ENCODE results near the gene SPRTN.

GRCh38 chr1:228410341-228410810 lies 3.7 kb upstream of the TRIM11 start:
- RRBS: no CpG with 5 or more reads among the region's 8 CpGs

DNA sequence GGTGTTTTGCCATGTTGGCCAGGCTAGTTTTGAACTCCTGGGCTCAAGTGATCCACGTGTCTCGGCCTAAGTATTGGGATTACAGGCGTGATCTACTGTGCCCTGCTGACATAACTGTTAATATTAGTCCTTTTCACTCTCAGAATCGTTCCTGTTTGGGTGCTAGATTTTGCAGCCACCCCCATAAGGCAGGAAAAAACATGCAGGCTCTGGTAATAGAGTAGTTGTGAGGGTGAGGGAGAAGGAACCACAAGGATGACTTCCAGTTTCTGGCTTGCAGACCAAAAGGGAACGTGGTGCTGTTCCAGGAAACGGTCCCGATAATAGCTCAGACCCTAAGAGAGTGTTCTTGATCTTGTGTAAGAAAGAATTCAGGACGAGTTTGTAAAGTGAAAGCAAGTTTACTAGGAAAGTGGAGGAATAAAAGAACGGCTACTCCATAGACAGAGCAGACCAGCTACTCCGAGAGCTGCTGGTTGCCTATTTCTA lies 50.7 kb upstream of the RHOU start:
- RRBS: no CpG with 5 or more reads among the region's 10 CpGs

DNA sequence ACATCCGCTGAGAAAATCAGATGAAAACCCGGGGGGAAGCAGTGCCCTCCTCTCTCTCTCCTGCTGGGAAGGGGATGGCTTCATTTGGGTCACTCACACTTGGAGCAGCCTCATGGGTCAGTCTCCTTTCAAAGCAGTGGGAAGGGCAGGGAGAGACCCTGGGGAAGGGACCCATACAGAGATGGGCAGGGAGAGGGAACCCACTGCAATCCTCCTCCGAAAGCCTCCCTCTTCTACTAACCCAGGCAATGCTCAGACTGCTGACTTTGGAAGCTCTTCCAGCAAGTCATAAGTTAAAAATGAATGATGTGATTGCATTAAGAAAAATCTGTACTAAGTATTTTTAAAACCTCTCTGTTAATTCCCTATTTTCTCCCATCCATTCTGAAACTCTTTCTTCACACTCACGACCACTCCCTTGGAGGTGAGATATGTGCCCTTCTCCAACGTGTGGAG lies 185.2 kb downstream of the RHOU start:
- RRBS: no CpG with 5 or more reads among the region's 5 CpGs

DNA sequence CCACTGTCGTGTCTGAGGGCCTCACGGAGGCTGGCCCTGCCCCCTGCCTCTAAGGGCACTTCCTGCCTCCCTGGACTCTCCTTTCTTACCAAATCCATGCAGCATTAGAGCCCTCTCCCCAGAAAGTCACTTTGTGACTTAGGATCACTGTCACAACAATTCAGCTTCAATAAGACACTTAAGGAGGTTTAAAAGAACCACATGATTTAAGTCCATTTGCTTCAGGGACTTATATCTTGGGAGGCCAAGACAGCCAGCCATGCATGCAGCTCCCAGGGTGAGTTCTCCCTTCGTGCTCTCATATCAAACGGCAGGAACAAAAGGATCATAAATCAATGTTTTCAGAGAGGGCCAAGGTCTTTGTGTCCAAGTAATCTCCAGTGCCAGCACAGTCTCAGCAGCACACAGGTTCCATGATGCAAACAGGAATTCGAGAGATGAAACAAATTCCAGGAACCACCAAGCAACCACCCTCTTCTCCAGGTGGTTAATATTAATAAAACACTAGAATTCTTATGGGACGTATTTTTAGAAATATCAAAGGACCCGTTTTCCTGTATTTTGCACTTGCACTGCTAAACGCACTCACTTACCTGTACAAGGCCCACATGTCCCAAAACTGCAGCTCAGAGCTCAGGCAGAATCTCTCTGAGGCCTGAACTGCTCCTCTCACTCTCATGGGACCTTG lies 100.1 kb upstream of the RAB4A start:
- RRBS: no CpG with 5 or more reads among the region's 8 CpGs

DNA sequence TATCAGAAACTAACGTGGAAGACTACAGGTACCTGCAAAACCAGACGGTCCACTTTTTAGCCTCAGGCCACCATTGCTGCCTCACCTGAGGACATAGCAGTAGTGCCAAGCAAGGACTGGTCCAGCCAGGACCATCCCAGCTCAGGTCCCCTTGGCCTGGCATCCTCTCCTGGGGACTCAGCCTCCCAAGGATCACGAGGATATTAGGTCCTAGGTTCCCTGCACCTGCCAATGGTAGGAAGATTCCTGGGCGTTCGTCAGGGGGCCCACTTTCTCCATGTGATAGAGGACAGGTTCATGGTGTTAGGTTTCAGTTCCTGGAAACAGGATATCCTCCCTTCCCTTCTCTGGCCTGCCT lies 71.6 kb upstream of the RAB4A start:
- RRBS: no CpG with 5 or more reads among the region's 5 CpGs

- RRBS: no CpG with 5 or more reads among the region's 13 CpGs
These were observed 43.4 kb upstream of the RAB4A start for GRCh38 chr1:229227494-229227992.

DNA sequence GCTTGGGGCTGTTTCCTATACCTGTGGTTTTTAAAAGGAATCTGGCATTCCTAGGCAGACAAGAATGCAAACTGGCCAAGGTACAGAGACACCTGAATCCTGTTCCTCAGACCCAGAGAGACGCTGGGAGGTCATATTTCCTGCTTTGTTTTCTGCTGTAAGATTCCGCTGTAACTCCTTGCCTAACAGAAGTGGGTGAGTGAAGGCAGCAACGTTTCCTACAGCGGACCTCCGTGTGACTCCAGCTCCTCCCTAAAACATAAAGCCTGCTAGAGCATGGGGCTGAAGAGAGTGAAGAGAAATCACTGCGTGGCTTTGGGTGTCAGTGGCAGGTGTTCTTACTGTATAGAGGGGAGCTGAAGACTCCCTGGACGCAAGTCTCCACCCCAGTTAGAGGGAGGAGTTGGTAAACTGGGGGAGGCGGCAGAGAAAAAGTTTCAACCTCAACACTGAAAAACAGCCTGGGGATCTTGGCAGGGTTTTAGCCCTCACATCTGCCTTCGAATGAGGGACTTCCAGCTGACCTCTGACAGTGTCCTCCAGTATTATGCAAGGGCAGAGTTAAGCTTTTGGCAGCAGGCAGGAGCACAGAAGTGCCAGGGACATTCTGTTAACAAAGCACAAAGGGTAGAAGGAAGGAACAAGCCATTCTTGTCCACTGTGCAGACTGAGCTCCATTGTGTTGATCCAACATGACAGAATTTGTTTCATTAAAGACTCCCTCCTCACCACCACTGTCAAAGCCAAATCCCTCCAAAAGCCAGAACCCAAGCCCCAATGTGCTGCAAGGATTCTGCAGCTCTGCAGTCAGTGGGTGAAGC lies 41.3 kb upstream of the RAB4A start:
- RRBS: no CpG with 5 or more reads among the region's 9 CpGs

GRCh38 chr1:229431217-229432512 lies 2.2 kb downstream of the ACTA1 start:
- RRBS: 25% methylated on average over 7 of the region's 113 CpGs

DNA sequence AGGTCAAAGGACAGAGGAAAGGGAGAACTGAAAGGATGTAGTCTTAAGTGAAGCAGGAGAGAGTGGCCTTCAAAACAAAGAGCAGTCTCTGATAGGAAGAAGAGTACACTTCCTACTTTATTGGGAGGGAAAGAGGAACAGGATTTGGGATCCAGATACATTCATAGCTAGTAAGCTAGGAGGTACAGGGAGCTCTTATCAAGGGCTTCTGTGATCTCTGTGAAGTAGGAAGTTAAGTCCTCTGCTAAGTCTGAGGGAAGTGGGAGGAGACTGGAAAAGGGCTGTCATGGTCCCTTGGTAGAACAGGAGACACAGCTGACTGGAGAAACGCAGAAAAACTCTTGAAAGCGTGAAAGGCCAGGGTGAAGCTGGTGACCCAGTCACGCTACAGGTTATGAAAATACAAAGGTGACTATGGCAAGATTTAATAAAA lies 28.1 kb downstream of the NUP133 start:
- RRBS: no CpG with 5 or more reads among the region's 3 CpGs

GRCh38 chr1:230268245-230268823 lies 157.8 kb downstream of the PGBD5 start:
- RRBS: no CpG with 5 or more reads among the region's 20 CpGs

DNA sequence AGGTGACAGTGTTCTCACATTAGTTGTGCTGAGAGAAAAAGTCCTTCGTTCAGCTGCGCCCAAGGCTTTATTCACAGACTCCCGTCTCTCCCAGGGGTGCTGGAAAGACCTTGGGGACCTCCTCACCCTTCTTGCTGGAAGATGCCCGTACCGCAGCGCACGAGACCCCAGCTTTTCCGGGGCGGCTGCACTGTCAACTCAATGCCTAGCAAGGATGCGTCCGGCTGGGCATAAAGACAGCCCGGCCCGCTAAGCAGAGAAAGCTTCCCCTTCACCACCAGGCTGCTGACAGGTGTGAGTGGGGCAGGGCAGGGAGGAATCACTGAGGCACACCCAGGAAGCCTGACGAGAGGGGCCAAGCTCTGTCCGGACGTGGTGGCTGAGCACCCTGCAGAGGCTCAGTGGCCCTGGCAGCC lies 125.3 kb downstream of the PGBD5 start:
- RRBS: no CpG with 5 or more reads among the region's 16 CpGs

GRCh38 chr1:230427985-230428509 lies 1.9 kb upstream of the PGBD5 start:
- RRBS: no CpG with 5 or more reads among the region's 3 CpGs

- RRBS: no CpG with 5 or more reads among the region's 21 CpGs
These were observed 5.2 kb downstream of the AGT start for GRCh38 chr1:230708374-230709543.

GRCh38 chr1:230747725-230748681 lies 815 bp downstream of the CAPN9 start:
- RRBS: no CpG with 5 or more reads among the region's 21 CpGs

DNA sequence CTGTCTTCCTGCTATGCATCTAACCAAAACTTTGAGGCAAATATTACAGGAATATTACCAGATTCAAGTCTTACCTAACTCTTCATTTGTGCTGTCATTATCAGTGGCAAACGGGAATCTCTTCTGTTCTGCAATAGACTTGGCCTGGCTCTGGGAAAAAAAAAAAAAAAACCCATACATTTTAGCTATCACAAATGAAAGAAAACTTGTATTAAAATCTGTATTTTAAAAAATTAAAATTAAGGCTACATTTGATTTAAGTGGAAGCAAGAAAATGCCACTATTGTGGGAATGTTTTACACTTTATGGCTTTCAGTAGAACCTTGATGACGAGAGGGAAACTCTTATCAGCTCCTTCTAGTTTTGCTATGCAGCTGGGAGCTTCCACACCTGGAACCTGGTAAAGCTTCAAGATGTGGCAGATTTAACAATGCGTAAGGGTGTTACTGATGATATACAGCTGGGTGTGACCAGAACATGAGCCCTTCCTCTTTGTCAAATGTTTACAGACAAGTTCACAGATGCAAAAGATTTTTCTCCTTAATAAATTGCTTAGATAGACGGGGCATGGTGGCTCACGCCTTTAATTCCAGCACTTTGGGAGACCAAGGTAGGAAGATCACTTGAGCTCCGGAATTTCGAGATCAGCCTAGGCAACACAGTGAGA lies 20.4 kb downstream of the TTC13 start:
- RRBS: no CpG with 5 or more reads among the region's 7 CpGs

- RRBS: no CpG with 5 or more reads among the region's 10 CpGs
These were observed 19.7 kb downstream of the FAM89A start for GRCh38 chr1:231020266-231020940.

GRCh38 chr1:231211152-231211859 lies 29.7 kb downstream of the C1orf131 start:
- RRBS: 1% methylated on average over 3 of the region's 24 CpGs

- RRBS: no CpG with 5 or more reads among the region's 6 CpGs
These were observed 6.8 kb downstream of the C1orf131 start for GRCh38 chr1:231234132-231234598.

- RRBS: under 1% methylated on average over 7 of the region's 30 CpGs
These were observed 813 bp downstream of the EXOC8 start for GRCh38 chr1:231336730-231337348.

DNA sequence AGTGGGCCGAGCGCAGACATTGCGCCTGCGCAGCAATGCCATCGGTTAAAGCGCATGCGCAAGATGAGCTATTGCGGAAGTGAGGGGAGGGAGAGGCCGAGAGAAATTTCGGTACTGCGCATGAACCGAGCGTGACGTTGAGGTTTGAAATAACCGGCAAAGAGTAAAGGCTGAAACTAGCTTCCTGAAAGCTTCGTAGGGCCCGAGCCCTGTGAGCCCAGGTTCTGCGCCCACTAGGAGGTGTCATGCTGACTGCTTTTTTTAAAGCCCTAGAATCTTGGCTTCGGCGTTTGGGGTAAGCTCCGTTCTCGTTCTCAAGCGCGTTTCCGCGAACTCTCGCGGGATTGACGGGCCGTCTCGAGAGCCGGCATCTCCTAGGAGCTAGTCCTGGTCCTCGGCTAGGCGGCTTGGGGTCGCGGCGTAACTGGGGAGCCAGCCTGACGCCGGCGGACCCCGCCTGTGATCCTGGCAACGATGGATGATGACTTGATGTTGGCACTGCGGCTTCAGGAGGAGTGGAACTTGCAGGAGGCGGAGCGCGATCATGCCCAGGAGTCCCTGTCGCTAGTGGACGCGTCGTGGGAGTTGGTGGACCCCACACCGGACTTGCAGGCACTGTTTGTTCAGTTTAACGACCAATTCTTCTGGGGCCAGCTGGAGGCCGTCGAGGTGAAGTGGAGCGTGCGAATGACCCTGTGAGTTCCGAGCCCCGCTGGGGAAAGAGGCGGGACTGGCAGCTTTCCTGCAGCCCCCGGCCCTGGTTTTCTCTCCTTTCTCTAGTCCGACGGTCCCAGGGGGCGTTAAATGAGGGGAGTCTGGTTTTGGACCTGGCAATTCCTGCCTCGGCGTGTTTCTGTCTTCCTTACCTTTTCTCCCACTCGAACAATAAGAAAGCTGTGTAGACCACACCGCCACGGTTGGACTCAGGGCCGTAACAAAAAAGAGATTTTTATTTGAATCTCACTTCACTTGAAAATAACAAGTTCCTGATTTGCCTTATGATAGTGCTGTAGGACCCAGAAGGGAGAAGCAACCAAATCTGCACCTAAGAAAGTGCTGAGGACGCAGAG lies at the start of gene SPRTN:
Gene SPRTN (plus strand): TSS at position 384 of the 1,070 bp plus-strand sequence.
- RRBS: 3% methylated on average over 7 of the region's 70 CpGs

All from GM12891 (cell line).